Subcutaneous preadipocyte (primary cell): ENCODE results near the gene BICD1.

GRCh38 chr12:32106382-32107262 is at the start of gene BICD1:
Gene BICD1 (plus strand): TSS chr12:32106847.
- CAGE, long polyA plus RNA, result no peak

GRCh38 chr12:32337300-32337914 is 62.0 kb upstream of the FGD4 start:
- CAGE, long polyA plus RNA, result no peak

DNA sequence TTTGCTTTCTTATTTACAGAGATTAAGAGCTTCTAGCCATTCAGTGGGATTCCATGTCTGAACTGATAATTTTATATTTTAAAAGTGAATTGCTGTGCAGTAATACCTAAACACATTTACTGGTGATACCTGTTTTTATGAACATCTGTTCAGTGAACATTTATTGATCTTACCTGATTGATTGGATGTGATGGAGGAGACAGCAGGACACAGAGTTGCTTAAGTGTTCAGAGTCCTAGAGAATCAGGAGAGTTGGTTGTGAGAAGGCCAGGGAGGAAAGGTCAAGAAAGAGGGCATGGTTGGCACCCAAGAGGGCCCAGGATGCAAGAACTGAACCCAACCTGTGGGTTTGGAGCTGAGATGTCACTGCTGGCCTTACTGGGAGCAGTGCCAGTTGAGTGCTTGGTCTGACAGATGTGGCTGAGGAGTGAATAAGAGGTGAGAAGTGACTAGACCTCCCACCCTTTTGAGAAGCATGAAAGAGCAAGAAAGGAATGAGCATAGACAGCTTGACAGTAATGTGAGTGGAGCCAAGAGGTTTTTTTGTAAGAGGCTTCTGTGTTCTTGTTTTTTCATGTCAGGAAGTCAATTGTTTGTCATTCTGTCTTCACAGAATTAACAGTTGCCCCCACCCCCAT is 95.2 kb downstream of the FGD4 start:
- CAGE, long polyA plus RNA, result no peak

DNA sequence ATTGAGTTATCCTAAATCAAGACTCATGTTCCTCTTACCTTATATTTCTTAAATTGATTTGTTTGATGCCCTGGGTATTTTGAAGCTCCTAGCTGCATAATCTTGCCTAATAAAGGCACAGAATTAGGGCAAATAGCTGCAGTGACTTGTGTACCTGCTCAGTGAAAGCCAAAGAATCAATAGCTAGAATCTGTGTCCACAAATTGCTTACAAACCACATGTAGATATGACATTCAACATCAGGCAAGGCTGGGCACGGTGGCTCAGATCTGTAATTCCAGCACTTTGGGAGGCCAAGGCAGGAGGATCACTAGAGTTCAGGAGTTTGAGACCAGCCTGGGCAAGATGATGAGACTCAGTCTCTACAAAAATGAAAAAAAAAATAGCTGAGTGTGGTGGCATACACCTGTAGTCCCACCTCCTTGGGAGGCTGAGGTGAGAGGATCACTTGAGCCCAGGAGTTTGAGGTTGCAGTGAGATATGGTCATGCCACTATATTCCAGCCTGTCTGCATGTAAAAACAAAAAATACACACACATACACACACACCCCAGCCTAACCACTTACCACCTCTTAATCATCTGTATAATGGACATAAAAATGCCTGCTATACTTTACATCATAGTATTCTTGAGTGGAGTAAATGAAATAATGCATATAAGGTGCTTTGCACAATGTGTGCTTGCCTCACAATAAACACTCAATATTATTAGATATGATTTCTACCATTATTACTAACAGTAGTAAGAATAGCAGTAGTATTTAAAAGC is 132.0 kb upstream of the DNM1L start:
- CAGE, long polyA plus RNA, result no peak

- CAGE, long polyA plus RNA, result no peak
Observed at GRCh38 chr12:32726274-32727099, 29.2 kb downstream of the YARS2 start.

DNA sequence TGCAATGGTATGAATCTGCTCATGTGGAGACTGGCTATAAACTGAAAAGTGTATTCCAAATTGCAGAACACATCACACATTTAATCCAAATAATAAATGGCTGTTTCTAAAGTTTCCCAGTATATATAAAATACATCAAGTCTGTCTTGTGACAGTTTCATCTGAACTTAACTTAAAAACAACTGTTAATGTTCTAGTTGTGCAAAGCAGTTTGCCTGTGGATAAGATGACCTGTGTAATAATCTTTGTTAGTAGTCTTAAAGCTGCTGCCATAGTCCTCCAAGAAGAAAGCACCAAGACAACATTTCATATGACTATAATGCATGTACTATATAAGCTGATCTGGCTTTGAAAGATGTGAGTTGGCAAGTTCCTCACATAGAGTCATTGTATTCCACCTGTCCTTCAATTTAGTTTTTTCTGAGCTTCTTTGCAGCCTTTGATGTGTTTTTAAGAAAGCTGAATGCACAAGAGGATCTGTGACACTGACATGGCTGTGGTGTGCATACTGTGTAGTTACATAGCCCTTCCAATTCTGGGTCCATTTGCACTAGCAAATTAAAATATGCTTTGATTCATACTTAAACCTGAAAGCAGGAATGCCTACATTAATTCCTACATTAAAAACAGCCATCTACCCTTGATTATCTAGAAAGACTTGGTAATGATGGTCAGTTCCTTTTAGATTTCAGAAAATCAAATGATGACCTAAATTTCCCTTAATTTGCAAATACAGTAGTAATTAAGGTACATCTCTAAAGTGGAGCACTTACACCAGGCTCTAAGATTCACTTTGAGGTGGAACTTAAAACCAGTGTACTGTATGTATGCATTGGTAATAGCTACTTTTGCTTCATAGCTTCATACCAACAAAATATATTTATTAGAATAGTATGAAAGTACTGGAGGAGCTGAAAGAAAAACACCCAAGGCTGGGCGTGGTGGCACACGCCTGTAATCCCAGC is 11.9 kb downstream of the YARS2 start:
- CAGE, long polyA plus RNA, result no peak

GRCh38 chr12:32821281-32821719 is 65.6 kb upstream of the YARS2 start:
- CAGE, long polyA plus RNA, result no peak

- CAGE, long polyA plus RNA, result no peak
Observed at GRCh38 chr12:32897897-32898327, 1.3 kb upstream of the PKP2 start.

DNA sequence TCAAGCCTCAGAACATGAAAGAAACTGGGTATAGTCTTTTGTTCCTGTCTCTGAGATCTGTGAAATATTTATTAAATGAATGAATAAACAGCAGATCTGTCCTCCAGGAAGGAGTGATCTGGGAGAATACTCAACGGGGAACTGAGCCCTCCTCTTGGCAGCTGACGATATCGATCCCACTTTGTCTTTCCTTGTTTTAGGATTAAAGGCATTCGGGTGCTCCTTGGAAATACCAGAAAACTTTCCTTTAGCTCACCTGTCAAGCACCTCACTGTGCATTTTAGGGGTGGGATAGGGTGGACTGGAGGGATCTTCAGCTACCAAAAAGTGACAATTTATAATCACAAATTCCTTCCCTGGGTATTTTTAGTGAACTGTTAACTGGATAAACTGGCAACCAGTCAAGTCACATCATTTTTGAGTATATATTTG is 591 bp downstream of the ALG10 start:
- CAGE, long polyA plus RNA, result no peak

DNA sequence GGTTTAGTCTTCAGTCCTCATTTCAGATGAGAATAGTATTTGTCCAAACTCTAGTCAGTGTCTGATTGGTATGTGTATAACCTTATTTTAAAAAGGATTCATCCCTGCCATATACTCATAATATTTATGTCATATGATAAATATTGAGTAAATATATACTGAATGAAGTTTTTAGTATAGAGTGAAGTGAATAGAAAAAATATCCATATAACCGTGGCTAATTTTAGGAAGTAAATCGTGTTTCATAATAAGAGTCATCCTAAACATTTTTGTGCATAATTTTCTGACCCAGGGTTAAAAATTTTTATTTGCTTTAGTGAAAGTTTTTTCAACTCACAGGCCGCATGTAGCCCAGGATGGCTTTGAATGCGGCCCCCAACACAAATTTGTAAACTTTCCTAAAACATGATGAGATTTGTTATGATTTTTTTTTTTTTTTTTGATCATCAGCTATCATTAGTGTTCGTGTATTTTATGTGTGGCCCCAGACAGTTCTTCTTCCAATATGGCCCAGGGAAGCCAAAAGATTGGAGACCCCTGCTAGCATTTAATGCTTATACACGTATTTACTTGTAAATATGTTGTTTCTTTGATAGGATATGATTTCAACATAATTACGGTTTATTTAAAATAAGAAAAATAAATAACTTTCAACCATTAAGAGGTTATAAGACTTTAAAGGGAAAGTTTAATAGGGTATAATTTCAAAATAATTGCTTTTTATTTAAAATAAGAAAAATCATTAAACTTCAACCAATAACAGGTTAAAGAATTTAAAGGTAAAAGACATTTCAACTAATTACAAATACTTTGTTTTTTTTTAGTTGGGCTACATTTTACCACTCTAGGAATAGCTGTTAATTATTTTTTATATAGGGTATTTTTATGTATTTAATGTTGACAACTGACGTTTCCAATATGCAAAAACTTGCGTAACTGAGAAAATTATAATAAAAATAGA is 9.4 kb downstream of the ALG10 start:
- CAGE, long polyA plus RNA, result no peak

DNA sequence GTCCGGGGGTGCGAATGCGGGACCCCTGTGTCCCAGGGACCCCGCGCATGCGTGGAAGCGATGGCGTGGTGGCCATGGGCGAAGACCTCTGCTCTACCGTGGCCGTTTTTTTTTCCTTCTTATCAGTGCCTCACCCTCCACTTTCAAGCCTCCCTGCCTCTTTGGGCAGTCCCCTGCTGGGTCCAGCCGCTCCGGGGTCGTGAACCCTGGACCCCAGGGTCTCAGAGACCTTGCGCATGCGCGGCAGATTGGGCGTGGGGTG is 324.3 kb downstream of the ALG10 start:
- CAGE, long polyA plus RNA, result no peak

- CAGE, long polyA plus RNA, result no peak
Observed at GRCh38 chr12:38838266-38838654, 67.1 kb downstream of the CPNE8 start.

GRCh38 chr12:38892297-38892590 is 13.1 kb downstream of the CPNE8 start:
- CAGE, long polyA plus RNA, result no peak

GRCh38 chr12:38905850-38906433 is 551 bp upstream of the CPNE8 start:
- CAGE, long polyA plus RNA, result no peak

GRCh38 chr12:39340818-39341205 is 102.1 kb downstream of the KIF21A start:
- CAGE, long polyA plus RNA, result no peak

DNA sequence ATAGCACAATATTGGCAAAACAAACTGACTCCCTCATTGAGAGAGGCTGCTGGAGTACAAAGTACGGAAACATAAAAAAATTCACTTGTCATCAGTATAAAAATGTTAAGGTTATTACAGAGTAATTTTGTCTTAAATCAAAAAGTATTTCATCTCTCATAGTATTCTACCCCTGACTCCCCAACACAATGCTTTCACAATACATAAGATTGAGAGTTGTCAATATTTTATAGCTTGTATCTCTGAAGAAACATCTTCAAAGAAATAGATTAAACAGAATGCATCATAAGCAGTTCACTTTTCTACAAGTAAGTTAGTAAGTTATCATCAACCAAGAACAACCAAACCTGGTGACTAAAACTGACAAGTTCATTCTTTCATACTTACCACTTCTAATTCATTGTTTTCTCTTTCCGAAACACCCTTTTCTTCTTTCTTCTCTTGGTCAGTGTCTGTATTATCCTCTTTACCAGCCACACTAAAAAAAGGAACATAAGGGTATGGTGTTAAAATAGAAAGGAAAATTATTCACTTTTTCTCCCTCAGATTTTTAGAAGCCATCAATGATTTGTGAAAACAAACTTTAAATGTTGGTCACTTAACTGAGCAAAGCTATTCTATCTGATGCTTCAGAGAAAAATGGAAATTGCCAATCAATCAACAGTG is 101.1 kb downstream of the KIF21A start:
- CAGE, long polyA plus RNA, result no peak

DNA sequence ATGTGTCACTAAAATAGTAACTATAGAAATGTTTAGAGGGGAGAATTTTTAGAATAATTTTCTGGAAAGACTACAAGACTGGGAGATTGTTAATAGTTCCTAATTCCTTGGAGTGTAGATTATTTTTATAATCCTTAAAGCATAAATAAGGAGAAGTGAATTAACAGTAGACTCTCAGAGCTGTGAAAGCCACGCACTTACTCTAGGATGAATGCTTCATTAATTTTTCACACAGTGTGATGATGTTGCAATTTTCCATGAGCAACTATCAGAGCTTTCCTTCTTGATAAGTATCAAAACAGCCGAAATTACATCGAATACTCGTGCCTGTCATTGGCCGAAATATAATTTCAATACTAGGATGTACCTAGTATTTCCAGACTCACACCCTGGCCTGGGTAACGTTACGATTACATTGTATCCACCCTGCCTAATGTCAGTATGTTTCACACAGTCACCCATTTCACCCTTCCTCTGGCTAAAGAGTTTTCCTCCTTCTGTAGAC is 1.1 kb downstream of the KIF21A start:
- CAGE, long polyA plus RNA, result no peak

DNA sequence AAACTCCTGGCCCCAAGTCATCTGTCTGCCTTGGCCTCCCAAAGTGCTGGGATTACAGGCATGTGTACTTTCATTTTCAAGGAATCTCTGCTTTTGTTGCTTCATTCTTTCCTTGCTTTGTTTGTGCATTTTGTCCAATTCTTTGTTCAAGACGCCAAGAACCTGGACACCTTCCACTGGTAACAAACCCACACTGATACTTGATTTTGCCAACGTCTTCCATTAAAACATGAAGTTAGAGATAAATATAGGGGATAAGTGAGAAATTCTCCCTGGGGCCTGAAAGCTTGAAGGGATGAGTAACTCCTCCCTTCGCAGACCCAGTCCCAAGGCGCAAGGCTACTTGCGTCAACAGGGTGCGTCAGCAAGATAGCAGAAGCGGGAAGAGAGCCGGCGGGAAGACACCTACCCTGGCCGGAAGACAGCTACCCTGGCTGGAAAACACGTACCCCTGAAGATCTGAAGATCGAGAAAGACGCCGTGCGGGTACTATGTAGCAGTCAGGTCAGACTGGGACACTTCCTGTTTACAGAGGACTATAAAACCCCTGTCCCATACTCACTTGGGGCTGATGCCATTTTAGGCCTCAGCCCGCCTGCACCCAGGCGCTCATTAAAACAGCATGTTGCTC is 81.1 kb downstream of the ABCD2 start:
- CAGE, long polyA plus RNA, result no peak

- CAGE, long polyA plus RNA, result no peak
Observed at GRCh38 chr12:39808820-39809252, 182.9 kb downstream of the C12orf40 start.

DNA sequence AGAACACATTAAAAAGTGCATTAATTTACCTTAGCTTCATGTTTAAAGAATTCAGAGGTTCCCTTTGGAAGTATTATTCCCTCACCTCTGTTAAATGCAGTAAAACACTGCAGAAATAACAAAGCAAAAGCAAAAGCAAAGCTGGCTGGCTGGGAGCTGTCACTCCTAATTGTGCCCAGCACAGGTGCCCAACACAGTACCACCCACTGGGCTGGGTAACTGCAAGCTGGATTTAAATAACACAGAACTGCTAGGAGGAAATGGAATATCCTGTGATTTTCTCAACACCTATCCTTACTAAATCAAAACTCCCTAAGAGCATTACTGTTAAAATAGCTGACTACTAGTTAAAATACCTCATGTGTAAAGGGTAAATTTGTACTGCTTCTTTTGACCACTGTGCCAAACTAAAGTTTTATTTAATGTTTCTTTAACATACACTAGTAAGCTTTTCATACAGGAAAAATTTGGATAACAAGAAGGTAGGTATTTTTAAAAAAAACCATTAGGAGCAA is 72.5 kb downstream of the SLC2A13 start:
- CAGE, long polyA plus RNA, result no peak